ENCODE measurements around a stretch of chr2.

DNA sequence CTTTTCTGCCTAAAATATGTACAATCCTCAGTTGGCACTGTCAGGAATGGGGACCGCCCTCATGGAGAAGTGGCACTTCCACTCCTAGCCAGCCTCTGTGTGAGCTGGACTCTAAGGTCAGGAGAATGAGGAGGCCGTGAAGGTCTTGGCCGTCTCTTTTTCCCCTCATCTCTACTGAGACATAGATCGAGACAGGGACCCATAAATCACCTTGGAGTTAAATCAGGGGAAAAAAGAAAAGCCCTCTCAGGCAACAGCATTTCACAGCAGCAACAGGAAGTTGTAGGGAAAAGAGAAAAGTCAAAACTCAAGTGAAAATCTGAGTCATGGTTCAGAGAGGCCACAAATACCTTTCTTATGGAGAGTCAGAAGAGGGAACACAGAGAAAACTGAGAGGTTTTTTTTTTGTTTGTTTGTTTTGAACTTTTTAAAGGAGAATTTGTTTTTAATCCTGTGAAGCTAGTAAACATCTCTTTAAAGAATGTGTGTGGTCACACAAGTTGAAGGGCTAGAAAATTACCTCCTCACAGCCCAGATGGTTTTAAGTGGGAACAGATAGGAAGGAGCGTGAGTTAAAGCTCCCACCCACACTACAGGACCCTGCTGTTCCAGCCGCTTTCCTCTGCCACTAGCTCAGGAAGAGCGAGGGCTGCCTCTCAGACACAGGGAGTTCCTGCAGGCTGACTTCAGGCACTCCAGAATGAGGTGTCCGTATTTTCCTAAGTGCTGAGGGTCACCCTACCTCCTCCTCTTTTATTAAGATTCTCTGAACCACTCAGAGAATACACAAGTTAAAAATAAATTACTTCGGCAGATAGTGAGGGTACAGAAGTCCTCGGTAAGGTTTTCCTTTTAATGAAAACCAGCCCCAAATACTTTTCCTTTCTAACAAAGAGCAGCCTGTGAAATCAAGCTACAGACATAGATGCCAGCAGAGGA lies 30.7 kb upstream of the CYP1B1 start:
- PRO-cap, result no peak

GRCh38 chr2:38360108-38360760 lies 16.8 kb downstream of the ATL2 start:
- PRO-cap, result no peak

GRCh38 chr2:38601400-38601882 lies 1.3 kb downstream of the HNRNPLL start:
- PRO-cap, result no peak

DNA sequence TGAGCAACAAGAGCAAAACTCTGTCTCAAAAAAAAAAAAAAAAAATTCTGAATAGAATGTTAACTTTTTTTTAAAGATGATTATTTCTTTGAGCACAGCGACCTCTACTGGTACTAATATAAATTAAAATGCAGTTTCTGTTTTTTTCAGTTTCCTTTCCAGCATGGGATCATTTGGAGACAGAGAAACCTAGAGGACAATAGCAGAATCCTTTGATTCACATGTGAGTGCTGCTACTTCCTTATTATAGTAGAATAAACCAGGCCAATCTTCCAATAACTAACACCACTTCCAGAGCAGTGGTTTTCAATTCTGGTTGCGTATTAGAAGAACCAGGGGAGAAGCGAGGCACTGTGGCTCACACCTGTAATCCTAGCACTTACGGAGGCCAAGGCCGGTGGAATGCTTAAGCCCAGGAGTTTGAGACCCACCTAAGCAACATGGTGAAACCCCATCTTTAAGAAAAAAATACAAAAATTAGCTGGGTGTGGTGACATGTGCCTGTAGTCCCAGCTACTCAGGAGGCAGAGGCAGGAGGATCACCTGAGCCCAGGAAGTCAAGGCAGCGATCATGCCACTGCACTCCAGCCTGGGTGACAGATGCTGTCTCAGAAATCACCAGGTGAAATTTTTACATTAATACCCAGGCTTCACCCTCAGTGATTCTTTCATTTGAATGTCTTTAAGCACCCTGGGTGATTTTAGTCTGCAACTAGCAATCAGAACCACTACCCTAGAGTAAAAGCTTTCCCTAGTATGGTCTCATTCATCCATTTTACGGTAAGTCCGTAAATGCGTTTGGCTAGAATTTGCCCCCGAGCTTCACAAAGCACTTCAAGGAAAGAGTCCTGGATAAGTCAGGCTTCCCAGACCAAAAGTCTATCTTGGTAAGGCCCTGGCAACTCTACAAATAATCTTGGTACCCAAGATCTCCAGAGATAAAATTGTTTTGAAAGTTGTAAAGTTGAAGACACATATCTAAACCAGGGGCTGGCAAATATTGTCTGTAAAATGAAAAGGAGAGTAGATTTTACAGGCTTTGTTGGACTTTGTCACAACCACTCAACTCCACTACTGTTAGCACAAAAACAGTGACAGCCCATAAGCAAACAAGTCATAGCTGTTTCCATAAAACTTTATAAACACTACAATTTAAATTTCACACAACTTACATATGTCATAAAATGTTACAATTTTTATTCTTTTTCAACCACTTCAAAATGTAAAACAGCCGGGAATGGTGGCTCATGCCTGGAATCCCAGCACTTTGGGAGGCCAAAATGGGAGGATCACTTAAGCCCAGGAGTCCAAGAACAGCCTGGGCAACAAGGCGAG lies 9.7 kb downstream of the SRSF7 start:
- PRO-cap, result no peak

GRCh38 chr2:38748749-38749768 lies 2.1 kb downstream of the SRSF7 start:
- PRO-cap, result no peak

- PRO-cap, result unidirectional peak, plus-strand start at chr2:38750541
Measured at GRCh38 chr2:38750263-38750796, 831 bp downstream of the SRSF7 start.

DNA sequence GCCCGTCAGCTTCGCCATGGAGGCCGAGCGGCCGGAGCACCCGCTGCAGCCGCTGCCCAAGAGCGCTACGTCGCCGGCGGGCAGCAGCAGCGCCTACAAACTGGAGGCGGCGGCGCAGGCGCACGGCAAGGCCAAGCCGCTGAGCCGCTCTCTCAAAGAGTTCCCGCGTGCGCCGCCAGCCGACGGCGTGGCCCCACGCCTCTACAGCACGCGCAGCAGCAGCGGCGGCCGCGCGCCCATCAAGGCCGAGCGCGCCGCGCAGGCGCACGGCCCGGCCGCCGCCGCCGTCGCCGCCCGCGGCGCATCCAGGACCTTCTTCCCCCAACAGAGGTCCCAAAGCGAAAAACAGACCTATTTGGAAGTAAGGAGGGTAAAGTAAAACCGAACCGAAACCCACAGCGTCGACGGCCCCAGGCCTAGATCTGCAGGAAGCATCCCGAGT lies 70.6 kb downstream of the ARHGEF33 start:
- PRO-cap, result no peak

DNA sequence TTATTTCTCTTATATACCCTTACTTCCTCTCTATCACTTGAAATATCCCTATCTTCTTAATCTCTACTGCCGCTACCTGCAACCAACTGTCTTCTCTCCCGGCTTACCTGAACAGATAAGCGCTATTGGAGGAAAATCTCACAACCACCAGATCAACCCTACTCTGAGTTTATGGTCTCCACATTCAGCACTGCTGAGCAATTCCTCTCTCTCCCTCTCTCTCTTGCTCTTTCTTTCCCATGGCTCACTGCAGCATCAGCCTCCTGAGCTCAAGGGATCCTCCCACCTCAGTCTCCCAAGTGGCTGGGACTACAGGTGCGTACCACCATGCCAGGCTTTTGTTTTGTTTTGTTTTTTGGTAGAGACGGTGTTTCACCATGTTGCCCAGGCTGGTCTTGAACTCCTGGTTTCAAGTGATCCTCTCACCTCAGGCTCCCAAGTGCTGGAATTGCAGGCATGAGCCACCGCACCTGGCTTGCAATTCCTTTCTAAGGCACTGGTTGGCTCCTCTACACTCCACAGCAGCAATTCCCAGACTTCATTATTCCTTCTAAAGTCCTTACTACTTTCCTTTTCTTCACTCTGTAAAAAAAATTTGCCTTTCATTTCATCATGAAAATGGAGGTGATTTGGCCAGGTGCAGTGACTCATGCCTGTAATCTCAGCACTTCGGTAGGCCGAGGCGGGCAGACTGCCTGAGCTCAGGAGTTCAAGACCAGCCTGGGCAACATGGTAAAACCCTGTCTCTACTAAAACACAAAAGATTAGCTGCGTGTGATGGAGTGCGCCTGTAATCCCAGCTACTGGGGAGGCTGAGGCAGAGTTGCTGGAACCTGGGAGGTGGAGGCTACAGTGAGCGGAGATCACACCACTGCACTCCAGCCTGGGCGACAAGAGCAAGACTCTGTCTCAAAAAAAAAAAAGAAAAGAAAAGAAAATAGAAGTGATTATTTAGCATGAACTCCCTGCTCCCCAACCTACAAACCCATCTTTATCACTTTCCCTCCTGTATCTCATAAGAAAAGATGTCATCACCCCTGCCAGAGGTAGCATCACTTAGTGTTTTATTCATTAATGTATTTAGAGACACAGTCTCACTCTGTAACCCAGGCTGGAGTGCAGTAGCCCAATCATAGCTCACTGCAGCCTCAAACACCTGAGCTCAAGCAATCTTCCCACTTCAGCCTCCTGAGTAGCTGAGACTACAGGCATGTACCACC lies 8.3 kb downstream of the SOS1 start:
- PRO-cap, result no peak

- PRO-cap, result no peak
Measured at GRCh38 chr2:39306181-39307276, 130.6 kb downstream of the MAP4K3 start.

DNA sequence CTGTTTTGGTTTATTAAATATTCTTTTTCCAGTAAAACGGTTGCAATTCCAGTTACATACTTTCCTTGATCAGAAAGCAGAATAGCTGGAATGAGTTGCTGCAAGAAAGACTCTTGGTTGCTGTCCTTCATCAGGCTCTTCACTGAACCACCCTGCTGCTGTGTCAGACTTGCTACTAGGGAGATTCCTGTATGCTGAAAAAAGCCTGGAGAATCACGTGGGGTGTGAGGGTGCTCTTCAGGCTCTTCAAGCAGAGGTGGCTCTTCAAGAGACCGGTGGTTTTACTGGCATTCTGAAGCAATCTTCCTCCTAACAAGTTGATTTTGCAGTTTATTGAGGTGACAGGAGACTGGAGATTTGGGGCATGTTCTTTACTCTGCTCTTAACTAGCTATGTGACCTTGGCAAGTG lies 14.0 kb downstream of the TMEM178A start:
- PRO-cap, result no peak

DNA sequence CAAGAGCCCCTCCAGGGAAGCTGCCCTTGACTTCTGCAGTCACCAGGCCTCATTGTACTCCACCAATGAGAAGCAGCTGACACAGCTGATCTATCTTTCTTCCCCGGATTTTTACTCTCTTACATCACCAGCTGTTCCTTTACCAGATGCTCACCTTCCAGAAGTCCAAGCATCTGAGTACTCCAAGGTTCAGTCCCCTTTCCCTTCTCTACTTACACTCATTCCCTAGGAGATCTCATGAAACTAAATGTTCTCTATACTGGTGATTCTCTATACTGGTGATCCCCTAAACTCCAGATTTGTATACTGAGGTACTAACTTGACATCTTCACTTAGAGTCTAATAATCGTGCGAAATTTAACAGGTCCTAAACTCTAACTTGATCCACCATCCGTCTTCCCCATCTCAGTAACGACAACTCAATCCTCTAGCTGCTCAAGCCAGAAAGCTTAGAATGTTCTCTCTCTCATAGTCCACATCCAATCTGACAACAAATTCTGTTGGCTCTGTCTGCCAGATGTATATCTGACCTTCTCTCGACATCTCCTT lies 25.7 kb downstream of the THUMPD2 start:
- PRO-cap, result no peak

GRCh38 chr2:40231547-40232032 lies 220.3 kb downstream of the SLC8A1 start:
- PRO-cap, result no peak

- PRO-cap, result no peak
Measured at GRCh38 chr2:40280947-40281784, 170.7 kb downstream of the SLC8A1 start.

GRCh38 chr2:40457299-40457651 lies 5.4 kb upstream of the SLC8A1 start:
- PRO-cap, result no peak

- PRO-cap, result no peak
Measured at GRCh38 chr2:40489299-40489892, 37.5 kb upstream of the SLC8A1 start.

DNA sequence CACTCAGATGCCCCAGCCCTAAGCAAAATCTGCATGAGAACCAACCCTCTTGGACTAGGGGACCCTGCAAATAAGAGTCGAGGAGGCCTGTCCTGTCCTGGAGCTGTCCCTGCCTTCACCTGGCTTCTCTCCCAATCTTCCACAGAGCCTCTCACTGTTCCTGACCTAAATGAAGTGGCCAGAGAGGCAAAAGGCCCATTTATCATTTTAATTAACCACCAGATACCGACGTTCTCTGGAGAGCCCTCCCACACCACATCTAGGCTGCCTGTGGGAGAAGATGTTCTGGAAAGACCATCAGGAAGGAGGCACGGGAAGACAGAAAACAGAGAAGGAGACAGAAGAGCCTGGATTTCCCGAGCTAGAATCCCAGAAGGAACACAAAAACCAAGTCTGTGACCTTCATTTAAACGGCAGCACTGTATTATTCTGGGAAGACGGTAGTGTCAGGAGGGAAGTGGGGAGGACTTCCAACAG lies 120.6 kb upstream of the PKDCC start:
- PRO-cap, result no peak

DNA sequence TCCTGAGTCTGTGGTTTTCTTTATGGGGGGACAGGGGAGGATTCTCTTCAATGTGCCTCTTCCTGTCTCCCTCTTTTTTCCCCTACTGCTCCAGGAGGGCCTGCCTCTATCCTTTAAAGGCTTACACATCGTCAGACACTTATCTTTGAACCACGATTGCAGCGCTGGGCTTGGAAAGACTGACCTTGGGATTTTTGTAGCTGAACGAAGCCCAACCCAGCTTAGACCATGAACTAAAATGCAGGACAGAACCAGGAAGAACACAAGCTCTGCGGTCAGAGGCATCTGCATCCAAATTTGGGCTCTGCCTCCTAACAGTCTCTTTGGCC lies 7.0 kb upstream of the PKDCC start:
- PRO-cap, result no peak

- PRO-cap, result no peak
Measured at GRCh38 chr2:42050093-42050588, 2.3 kb downstream of the PKDCC start.

GRCh38 chr2:42051397-42052568 lies 4.0 kb downstream of the PKDCC start:
- PRO-cap, result no peak

DNA sequence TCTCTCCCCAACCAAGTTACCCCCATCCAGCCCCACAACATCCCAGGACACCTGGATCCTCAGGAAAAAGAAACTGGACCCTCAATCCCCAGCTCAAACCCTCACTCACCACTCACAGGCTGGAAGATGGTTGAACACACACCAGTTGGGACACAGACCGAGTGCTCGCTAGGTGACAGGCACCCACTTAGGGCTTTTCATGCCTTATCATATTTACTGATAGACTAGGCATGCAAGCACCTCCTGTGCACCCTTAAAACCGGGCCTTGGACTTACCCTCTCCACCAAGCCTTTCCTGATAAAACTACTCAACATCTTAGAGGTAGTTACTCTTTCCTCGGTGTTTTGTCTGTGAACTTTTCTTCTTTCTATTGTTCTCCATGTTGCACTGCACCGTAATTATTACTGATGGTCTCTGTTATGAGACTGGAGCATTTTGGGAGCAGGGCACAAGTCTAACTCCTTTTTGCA lies 30.8 kb downstream of the PKDCC start:
- PRO-cap, result no peak